SP-49 (cell line): ENCODE data around the gene GAR1.

- PRO-cap, result no peak
Observed at GRCh38 chr4:105471931-105472491, 1.9 kb downstream of the PPA2 start.

DNA sequence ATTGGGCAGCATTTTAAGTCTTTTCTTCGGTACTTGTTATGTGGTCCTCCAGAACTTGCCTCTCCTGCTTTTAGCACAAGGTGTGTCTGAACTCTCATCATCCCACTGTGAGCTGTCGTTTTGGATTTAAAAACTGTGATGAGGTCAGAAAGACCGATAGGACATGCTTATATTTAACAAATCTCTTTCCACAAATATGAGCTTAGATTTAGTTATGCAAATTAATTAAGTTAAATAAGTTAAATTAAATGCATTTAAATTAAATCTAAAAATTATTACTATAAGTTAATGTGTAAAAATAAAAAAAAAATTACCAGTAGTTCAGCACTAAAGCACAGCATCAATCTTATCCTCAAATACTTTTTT, 1.3 kb downstream of the ARHGEF38 start:
- PRO-cap, result no peak

DNA sequence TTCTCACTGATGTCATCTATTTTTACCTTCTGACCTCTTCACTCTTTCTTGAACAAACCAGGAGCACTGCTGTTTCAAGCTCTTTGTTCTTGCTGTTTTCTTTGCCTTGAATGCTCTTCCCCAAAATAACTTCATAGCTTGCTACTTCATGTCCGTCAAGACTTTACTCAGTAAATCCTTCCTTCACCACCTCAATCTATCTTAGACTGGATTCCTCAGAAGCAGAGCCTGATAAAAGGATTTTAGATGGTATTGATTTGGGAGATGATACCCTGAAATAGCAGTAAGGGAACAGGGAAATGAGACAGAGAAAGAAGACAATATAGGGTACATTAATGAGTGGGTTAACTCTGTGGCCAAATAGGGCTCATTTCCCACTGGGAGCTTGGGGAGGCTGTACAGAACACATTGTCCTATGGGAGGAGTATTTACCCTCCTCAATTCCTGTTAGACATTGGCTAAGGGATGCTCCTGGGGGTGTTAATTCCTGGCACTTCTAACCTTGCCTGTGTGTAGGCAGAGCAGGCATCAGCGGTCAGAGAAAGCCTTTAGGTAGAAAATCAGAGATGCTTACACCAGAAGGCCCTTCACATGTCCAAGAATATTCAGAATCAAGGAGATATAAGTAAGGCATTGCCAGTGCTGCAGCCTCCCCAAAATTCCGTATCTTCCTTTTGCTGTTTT, 48.9 kb downstream of the ARHGEF38 start:
- PRO-cap, result no peak

- PRO-cap, result no peak
Observed at GRCh38 chr4:105940465-105940811, 45.2 kb downstream of the NPNT start.

GRCh38 chr4:105967790-105968080, 72.5 kb downstream of the NPNT start:
- PRO-cap, result no peak

DNA sequence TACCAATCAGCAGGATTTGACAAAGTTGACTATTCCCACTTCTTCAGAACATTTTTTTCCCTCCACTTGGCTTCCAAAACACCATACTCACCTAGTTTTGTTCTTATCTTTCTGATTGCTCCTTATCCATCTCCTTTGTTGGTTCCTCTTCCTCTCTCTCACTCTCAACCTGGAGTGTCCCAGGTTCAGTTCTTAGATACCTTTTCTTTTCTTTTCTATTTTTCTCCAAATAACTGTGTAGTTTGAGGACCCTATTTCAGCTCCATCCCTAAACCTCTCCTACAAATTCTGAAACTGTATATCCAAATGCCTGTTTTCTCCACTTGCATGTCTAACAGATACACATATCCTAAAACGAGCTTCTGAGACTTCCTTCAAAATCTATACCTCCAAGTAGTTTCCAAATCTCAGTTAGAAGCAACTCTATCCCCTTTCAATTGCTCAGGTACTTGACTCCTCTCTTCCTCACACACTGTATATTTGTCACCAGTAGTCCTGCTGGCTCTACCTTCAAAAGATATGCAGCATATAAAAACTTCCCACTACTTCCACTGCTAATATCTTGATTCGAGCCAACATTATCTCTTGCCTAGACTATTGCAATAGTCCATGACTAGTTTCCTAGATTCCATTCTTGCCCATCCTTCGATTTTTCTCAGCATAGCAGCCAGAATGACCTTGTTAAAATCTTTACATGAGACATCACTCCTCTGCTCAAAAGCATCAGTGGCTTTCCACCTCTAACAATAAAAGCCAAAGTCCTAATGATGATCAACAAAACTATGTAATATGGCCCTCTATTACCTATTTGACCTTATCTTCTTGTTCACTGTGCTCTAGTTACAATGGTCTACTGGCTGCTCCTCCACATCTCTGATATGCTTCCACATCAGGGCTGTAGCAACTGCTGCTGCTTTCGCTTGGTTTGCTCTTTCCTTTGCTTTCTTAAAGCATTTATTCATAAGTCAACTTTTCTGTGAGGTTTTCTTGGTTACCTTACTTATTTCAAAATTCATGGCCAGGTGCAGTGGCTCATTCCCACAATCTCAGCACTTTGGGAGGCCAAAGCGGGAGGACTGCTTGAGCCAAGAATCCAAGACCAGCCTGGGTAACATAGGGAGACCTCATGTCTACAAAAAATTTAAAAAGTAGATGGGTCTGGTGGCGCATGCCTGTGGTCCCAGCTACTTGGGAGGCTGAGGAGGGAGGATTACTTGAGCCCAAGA, 116.4 kb downstream of the TBCK start:
- PRO-cap, result no peak

- PRO-cap, result no peak
Observed at GRCh38 chr4:107035540-107036097, 494 bp downstream of the DKK2 start.

DNA sequence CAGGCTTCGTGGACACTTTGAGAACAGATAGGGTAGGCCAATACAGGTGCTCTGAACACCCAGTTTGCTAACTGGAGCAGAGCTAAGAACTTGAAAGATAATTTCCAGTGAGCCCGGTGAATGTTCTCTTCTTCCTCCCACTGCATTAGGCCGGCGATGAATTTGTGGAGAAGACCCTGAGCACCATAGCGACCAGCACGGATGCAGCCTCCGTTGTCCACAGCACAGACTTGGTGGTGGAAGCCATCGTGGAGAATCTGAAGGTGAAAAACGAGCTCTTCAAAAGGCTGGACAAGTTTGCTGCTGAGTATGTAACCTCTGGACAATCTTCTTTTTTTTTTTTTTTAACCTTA, 24.6 kb downstream of the HADH start:
- PRO-cap, result no peak

DNA sequence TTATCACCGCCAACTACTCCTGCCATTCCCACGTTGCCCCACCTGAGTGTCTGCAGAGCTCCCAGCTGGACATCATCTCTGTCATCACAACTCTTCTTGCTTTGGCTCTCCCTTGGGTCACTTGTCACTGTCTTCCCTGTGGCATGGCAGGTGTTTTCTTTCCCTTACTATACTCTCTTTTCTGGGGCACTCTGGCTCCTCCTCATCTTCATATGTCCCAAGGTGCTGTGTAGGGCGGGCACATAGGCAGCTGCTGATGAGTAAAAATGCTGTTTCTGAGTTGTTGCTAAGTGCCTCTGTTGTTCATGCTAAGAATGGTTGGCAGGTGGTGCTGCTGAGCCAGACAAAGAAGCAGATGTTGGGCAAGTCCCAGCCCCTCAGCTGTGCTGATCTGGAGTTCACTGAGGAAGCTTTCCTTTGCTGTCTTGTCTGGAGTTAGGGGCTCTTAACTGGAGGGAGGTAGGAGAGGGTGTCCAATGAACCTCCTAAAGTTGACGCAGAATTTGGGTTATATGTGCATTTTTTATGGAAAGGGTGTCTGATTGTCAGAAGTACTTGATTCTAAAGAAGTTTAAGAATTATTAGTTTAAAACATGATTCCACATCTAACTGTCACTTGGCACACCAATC, 40.6 kb downstream of the HADH start:
- PRO-cap, result no peak

- PRO-cap, result no peak
Observed at GRCh38 chr4:108036087-108036771, 46.5 kb downstream of the HADH start.

DNA sequence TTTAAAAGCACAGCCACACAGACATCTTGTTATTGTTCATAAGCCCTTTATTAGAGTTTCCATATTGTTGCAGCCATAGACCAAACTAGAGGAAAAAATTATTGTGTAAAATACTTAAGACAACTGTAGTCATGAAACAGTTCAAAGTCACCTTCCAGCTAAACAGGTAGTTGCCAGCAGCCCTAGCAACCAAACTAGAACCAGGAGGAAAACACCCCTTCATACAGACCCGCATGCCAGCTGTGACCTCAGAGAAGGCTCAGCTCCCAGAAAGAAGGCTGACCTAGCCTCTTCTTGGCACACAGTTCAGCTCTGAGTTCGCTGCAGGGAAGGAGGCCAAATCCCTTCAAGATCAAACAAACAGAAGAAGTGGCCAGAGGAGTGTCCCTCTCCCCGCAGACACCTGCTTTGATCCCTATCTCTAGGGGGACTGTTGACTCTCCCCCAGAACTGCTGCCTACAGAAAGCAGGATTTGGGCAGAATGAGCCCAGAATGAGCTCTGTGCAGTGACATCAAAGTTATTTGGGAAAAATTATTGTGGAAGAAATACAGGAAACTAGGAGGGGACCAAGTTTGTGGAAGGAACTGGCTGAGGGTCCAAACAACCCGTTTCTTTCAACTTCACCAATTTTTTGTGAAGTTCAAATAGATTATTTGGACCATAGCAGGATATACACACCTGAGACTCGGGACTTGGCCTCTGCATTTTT, 56.0 kb downstream of the HADH start:
- PRO-cap, result no peak

DNA sequence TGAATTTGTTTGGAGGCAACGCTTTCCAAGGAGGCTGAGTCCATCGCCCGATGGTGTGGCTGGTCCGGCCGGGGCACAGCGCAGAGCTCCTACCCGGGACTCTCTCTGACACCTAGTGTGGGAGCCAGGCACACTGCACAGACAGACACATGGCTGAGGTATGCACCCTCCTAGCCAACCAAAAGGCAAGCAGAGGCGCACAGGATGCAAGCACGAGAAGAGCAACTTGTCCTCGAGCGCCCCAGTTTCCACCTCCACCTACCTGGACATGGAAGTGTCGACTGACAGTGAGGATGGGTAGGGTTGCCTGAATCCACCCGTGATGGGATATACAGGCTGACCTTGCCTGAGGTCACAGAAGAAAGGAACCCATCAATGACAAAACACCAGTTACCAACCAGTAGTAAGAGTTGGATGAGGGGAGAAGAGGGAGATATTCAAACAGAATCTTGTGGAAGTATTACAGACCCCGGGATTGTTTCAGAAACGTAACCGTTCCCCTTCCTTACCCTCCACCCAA, 87.3 kb downstream of the LEF1 start:
- PRO-cap, result no peak

DNA sequence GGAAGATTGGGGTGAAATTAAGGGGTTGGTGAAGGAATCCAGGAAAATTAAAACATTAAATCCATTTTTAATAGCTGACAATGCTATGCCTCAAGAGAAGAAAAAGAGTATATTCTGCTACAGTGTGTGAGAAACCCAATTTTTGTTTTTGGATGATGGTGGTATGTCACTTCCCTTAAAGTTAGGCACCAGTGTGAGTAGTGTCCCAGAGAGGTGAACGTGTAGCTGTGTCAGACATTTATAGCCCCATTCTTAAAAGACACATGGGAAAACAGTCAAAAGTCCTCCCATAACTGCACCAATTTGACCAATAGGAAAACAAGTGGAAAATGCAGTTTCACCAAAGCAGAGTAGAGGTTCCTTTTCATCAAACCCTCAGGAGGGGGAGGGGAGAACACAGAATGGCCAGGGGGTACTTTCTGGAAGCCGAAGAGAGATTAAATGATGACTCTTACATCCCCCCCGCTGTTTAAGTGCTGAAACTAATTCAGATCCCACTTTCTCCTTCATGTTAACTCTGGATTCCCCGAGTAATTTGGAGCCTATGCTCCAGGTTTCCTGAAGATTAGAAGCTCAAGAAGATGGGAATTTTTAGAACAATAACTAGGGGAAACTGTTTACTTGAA, 1.9 kb upstream of the LEF1 start:
- PRO-cap, result no peak

DNA sequence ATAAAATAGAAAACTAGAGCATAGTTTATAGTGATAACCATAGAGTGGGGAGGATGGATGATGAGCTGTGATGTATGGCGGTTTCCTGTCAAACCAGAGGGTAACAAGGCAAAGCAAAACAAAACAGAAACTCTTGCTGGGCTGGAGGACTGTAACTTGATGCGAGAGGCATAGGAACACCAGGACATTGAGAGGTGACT, 173.8 kb upstream of the LEF1 start:
- PRO-cap, result no peak

DNA sequence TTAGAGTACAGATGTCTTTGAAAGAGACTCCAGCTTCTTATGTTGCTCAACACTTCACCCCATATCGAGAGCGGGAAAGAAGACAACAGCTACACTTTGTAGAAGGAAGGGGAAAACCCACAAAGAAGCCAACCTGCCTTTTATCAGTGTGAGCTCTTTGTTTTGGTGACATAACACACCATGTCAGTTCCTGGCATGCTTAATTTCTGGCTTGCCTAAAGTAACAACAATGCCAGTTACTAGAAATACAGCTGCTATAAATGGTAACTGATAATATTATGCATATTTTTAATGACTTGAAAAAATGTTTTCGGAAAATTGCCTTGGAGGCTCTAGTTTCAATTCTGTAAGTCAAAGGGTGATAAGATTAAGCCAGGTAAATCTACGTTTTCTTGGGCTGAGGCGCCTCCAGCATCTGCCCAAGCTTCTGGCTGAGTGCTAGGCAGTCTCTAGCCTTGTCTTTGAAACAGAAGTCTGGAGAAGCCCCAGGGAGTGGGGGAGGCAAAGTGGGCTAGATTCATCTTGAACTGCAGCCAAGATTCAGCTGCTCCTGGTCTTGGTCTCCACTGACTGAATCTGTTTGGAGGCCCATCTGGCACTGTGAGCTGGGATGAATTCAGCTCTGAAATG, 187.0 kb upstream of the LEF1 start:
- PRO-cap, result no peak

DNA sequence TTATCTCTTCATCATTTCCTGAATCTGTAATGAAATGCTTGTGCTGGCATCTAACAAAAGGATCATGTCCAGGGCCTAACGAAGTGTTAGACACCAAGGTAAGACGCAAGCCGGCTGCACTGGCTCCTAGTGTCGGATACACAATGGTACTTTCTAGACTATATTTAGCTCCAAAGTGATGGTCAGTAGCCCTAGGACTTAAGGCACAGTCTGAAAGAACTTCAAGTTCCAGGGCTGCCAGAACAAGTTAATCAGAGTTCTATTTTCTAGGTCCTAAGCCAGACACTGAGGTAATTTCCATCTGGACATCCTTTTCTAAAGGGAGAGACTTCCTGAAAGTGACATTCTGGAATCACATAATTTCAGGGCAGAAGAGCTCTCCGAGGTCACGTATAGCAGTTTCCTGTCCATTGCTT, 118.1 kb downstream of the COL25A1 start:
- PRO-cap, result no peak

DNA sequence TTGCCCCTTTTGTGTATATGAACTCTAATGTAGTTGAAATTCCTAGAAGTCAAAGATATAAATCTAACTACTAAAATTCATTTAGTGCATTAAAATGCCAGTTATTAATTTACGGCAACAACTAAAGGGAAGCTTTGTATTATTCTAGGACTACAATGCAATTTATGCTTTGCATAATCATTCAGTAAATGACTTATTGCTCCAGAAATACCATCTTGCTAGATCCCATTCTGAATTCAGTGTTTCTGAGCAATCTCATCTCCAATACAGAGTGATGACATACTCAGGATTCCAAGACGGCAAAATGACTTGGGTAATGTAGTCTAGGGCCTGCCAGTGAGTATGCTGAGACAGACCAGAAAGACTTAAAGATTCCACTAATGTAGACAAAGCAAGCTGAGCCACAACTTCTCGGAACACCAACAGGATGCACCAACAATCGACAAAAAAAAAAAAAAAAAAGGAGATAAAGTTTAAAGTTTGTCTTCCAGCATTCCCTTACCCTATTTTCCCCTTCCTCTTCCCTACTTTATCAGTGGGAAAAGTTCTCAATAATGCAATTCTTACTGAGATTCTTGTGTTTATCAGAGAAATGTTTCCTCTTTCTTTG, 953 bp upstream of the SEC24B start:
- PRO-cap, result no peak

DNA sequence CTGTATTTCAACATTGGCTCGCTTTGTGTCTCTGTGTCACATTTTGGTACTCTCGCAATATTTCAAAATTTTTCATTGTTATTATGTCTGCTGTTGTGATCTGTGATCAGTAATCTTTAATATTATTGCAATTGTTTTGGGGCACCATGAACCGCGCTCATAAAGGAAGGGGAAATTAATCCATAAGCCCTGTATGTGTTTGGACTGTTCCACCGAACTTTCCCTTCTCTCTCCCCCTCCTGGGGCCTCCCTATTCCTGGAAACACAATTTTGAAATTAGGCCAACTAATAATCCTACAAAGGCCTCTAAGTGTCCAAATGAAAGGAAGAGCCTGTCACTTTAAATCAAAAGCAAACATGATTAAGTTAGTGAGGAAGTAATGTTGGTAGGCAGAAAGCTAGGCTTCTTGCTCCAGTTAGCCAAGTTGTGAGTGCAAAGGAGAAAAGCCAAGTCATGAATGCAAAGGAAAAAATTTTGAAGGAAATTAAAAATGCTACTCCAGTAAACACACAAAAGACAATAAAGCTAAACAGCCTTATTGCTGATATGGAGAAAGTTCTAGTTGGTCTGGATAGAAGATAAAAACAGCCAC, 722 bp upstream of the CASP6 start:
- PRO-cap, result no peak

DNA sequence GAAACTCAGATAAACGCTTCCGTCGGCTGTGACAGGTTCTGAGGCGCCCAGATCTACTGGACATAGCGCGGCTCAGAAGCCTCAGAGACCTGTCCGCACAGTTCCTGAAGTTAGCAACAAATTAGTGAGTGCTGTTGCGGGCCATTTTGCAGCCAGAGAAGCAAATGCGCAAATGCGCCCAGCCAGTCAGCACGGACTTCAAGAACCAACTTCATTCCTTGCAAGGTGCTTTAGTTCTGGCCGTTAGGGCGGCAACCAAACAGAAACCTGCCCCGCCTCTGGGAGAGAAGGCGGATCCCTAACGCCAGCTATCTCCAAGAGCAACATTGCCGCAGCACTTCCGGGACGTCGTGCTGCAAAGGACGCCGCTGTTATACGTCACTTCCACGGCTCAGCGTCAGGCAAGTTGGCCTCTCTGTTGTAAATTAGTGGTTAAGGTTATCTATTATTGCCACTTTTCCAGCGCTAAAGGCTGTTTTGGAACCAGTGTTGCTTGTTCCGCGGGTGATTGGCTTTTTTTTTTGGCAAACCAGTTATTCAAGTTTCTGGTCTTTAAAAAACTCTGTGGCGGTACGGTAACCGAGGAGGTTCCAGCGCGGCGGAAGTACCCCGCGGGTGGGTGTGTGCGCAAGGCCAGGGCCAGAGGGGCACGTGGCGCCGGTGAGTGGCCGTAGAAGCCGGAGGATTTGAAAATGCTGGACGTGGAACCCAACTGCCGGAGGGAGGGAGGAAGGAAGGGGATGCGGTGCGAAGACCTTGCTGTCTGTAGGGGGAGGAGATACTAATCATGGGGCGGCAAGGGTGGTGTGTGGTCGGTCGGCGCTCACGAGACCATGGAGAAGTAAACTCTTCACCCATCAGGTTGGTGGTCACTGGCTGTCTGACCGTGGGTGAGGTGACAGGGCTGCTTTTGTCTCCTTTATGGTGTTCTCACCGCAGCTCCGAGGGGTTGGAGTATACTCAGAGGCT, at the start of gene GAR1:
Gene GAR1, plus strand, starts transcription at position 618 of the 969 bp plus-strand sequence.
- PRO-cap, result bidirectional peak, plus-strand start at position 593 of the sequence, minus-strand start at position 352 of the sequence; unidirectional peak, plus-strand start at position 784 of the sequence

DNA sequence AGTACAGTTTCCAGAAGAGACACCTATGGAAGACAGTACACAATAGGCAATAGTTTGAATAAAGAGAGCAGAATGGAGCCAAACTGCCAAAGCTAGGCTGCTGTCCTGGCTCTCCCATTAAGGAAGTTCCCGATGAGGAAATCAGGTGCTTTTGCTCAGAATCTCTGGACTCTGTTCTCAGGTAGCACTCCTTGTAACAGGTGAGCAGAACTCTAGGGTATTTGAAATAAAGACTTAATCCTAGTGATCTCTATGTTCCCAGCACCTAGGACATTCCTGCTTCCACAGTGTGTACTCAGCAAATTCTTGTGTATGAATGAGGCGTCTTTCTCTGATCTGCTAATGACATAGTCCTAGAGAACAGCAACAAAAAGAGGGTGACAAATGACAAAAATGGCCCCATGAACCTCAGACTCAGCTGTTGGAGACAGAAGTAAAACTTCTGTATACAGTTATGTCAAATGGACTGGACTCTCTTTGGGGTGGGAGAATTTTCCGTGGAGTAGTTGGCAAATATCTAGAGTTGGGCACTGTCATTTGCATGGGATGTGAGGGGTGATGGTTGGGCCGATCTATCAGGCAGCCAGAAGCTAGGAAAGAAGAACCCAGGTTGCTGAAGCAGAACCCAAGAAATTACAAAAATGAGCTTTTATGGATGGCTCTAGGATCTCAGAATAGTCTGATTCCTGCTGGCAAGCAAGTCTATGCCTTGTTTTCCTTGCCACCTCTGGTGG, 1.9 kb downstream of the EGF start:
- PRO-cap, result no peak